ENCODE data around the genes CCDC120, PLP2, GAGE12H, BMP15 and CENPVL1.

GRCh38 chrX:48919432-48919874 lies 629 bp upstream of the PIM2 start:
- PRO-cap: no peak

DNA sequence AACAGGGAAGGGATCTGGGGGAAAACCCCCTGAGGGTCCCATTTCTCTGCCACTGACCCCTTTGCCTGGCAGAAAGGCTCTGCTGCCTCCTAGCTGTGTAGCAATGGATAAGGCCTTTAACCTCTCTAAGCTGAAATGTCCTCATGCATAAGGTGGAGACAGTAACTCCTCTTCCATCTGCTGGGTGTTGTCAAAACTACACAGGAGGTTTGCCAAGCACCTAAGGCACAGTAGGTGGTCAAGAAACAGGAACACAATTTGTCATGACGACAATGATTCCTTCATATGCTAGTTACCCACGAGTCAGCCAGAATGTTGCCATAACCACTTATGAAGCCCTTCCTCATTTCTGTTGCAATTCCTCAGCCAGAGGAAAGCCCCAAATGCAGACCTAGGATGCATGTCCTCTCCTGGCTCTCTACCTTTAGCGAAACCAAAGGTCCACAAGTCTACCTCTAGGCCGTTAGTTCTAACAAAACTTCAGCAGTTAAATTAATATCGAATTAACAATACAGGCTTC lies 18.8 kb upstream of the PIM2 start:
- PRO-cap: no peak

DNA sequence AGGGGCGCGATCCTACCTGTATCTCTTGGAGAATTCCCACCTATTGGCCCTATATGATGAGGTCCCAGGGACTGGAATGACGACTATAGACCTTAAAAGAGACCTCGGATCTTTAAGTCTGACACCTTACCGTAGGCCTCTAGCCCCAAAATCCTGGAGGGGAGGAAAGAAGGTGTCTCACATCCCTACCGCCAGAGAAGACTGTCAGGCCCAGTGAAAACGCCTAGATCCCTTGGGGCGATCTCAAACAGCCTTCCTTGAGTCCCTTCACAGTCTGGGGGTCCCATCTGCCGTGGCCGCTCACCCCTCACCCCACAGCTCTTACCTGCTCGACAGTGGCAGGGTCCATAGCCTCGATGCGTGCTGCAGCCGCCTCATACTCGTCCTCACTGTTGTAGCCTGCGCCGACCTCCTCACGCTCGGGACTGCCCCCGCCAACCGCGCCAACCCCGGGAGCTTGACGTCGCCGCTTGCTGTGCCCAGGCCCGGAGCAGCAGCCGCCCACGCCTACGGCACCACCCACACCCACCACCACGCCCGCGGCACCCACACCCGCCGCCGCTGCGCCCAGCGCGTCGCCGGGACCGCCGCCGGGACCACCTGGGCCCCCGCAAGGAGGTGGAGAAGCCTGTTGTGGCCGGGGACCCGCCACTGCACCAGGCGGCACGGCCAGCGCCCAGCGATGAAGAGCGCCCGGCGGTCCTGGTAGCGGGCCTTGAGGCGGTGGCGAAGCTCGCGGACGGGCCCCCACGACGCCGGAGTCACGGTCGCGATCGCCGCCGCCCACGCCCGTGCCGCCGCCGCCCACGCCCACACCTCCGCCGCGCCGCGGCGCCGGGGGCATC lies 533 bp downstream of the OTUD5 start:
- PRO-cap: no peak

- PRO-cap: no peak
These were observed 13.3 kb downstream of the TFE3 start for GRCh38 chrX:49029816-49030262.

DNA sequence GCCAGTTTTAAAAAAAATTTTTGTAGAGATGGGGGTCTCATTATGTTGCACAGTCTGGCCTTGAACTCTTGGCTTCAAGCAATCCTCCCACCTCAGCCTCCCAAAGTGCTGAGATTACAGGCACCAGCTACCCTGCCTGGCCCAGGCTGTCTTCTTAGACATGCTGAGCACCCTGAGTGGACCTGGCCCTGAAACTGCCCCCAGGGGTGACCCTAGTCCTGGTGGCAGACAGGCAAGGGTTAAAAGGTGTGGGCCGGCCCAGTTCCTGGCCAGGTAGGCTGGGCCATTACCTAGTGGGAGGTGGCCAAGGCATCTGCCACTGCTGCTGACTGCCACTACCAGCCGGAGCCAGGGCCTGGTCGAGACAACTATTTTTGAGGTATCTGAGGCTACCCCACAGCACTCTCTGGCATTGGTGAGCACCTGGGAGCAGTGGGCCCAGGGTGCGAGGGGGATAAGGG lies at the start of gene CCDC120:
CCDC120 (plus strand) TSS at position 319 of the 461 bp plus-strand sequence.
- PRO-cap: no peak

DNA sequence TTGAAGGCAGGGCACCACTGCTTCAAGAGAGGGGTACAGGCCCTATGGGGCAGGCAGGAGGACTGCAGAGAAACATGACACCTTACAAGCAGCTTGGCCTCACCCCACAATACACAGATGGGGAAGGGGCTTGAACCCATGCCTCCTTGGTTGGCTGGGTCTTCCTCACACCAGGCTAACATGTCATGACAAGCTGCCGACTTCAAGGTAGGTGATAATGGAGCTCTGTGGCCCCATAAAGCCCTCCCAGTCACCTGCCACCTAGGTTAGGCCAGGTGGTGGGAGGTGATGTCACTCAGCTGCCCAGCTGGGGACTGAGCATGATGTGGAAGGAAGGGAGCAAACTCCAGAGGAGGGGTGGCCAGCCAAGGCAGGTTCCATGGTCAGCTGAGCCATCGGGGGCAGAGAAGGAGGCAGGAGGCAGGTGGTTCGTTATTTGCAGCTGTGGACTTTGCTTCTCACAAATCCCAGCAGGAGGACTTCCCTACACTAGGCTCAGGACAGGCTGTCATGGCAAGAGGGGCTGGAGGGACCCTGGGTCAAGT lies 2.0 kb downstream of the CCDC120 start:
- PRO-cap: no peak

GRCh38 chrX:49148358-49149330 lies 13.9 kb upstream of the MAGIX start:
- PRO-cap: no peak

GRCh38 chrX:49166900-49168090 lies 4.4 kb upstream of the PLP2 start:
- PRO-cap: bidirectional peak, plus-strand start at chrX:49167371, minus-strand start at chrX:49167061; unidirectional peak, plus-strand start at chrX:49167563

- PRO-cap: unidirectional peak, plus-strand start at chrX:49171855; unidirectional peak, plus-strand start at chrX:49171908
These were observed at the start of gene PLP2 for GRCh38 chrX:49171646-49172306. Gene PLP2 (plus strand): TSS chrX:49171898.

GRCh38 chrX:49236937-49237424 lies 1.7 kb downstream of the CCDC22 start:
- PRO-cap: no peak

DNA sequence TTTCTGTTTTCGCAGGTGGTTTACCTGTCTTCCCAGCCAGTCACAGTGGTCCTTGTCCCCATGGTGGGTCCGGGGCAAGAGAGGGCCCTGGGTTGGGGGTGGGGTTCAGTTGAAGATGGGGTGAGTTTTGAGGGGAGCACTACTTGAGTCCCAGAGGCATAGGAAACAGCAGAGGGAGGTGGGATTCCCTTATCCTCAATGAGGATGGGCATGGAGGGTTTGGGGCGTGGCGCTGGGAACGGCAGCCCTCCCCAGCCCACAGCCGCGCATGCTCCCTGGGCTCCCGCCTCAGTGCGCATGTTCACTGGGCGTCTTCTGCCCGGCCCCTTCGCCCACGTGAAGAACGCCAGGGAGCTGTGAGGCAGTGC lies at the start of gene GAGE12H:
GAGE12H (plus strand) TSS at position 311 of the 368 bp plus-strand sequence.
- PRO-cap: no peak

- PRO-cap: no peak
These were observed 715 bp downstream of the CLCN5 start for GRCh38 chrX:49922852-49923770.

- PRO-cap: no peak
These were observed 132.5 kb downstream of the AKAP4 start for GRCh38 chrX:50068133-50068811.

DNA sequence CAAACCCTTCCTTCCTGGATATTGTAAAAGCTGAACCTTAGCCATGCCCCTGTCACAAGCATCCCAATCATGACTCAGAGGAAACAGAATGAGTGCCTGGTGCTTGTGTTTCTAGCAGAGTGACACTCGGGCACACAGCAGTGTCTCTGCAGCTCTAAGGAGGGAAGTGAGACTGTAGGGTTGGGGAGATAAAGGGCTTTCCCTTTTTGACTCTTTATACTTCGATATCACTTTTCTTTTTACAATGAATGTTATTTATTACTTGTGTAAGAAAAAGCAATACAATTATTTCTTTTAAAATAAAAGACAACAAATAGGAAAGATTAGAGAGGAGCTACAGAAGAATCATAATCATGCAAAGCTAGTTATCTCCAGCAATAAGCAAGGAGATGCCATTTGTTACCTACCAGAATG lies 83.2 kb downstream of the AKAP4 start:
- PRO-cap: no peak

DNA sequence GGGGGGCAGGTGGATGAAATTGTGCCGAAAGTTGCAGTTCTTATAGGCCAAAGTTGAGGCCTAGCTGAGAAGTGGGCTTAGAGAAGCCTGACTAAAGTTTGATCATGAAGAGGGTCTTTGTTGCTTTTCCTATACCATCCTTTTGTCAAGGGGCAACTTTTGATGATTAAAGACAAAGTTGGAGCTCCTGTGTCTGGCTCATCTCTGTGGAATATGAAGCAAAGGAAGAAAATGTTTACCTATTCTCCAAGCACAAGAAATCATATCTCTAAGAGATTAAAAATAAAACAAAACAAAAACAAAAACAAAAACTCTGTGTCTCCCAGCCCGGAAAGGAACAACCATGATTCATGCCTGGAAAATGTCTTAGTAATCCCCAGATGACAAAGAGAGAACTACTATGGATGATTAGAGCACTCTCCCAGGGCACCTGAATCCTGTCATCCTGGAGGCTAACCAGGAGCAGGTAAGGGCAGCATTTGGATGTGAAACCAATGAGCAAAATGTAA lies 1.6 kb upstream of the AKAP4 start:
- PRO-cap: no peak

DNA sequence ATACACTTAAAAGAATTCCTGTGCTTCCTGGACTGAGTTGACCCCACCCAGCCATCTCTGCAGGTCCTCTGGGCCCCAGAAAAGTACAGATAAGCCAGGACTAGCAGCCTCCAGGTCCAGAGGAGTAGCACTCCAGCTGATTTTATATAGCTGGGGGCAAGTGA lies 170.2 kb downstream of the SHROOM4 start:
- PRO-cap: no peak

- PRO-cap: unidirectional peak, minus-strand start at chrX:50890405
These were observed 20.3 kb upstream of the BMP15 start for GRCh38 chrX:50890228-50890670.

GRCh38 chrX:50910369-50910991 lies at the start of gene BMP15:
Gene BMP15 (plus strand): TSS chrX:50910735.
- PRO-cap: no peak

DNA sequence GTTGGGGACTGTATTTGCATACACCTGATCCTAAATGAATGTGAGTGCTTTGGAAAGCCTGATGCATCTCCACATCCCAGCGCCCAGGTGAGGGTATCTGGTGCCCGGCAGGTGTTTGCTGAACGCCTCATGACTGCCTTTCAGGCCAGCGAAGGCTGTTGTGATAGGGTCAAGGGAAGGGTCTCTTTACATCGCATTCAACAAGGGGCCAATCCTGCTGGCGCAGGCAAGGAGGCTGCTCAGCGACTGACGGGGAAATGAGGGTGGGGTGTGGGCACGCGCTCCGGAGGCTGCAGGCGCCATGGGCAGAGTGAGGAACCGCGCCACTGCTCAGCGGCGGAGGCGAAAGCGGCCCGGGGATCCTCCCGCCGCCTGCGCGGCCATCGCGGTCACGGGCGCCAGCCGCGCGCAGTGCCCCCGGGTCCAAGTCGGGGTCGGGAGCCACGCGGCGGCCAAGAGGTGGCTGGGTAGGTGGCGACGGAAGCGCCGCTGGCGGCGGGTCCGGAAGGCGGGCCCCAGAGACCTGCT lies at the start of gene CENPVL1:
CENPVL1 (plus strand) TSS at position 302 of the 528 bp plus-strand sequence.
- PRO-cap: no peak

DNA sequence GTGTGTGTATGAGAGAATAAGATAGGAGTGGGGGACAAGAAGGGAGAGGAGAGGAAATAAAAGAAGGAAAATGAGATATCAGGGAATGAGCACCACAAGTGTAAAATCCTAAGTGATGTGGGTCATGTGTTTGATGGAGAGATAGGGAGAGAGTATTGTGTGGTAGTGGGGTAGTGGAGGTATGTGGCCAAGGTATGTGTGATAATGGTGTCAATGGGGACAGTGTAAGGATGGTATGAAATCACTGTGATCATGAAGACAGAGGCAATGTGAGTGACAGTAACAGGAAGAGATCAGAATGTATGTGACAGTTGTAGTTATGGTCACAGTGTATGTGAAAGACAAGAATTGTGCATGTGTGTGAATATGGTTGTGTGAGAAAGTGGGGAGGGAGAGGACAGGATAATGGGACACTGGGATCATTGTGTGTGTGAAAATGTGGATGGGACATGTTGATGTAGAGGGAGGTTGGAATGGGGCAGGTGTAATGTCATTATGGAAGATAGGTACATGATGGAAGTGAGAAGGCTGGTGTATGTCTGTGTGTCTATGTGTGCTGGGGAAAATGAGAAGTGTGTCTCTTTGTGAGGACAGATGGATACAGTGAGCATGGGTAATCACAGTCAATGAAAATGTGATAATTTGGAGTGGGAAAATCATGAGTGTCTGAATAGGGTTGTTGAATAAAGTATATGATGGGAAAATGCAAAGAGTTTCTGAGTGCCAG lies 25.0 kb upstream of the MAGED1 start:
- PRO-cap: no peak